Bronchus (tissue), 1 donor: ENCODE measurements around the gene CYTIP.

DNA sequence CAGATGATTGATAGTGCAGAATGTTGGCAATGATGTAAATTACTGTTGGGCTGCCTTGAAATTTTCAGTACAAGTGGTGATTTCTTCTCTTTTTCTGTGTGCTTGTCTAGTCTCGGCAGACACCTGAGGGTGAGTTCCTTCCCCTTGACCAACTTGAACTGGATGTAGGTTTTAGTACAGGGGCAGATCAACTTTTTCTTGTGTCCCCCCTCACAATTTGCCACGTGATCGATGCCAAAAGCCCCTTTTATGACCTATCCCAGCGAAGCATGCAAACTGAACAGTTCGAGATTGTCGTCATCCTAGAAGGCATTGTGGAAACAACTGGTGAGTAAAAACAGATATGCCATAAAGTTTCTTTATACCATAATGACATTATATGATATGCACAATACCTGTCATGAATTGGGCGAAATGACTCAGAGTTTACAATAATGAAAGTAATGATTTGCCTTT lies 11.0 kb downstream of the KCNJ3 start:
- PRO-cap: no peak

DNA sequence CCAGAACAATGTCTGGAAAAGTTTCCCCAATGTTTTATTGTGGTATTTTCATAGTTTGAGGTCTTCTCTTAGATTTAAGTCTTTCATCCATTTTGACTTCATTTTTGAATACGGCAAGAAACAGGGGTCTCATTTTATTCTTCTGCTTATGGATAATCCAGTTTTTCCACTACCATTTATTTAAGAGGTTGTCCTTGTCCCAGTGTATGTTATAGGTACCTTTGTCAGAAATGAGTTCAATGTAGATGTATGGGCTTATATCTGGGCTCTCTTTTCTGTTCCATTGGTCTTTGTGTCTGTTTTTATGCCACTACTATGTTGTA lies 750.4 kb downstream of the NR4A2 start:
- PRO-cap: no peak

- PRO-cap: no peak
These were observed 240.7 kb downstream of the NR4A2 start for GRCh38 chr2:156091426-156092666.

DNA sequence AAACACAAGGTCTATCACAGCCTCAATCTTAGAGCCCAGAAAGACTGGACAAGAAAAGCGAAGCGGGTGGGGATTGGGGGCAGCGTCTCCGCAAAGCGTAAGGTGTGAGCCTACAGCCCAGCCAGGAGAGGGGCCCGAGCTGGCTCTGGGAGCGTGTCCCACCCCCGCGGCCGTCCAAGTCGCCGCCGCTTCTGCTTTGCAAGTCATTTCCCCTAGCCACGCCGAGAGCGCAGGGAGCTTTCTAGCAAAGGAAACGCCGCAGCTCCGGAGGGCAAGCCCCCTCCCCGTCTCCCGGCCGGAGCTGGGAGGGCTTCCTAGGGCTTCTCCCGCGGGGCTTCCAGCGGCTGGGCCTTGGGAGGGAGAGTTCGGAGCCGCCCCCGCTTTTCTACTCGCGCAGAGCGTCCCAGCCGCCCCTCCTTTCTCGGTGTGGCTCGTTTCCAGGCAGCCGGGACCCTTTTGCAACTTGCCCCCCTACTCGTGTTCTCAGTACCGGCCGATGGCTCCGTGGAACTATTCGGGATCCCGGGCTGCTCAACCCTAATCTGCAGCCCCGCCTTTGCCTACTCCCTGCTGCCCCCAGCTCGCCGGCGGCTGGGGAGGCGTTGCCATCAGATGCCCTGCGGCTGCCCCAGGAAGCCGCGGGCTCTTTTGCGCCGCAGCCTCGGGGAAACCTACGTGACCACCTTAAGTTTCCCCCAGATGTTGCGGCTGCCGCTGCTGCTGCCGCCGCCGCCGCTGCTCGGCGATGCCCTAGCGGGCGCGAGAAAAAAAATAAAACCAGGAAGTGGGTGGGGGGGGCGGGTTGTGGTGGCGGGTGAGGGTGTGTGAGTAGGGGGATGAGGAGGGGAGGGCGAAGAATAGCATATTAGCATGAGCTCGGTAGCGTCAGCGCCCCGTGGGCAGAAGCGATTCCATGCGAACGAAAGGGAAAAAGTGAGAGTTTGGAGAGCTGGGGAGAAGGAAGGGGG lies 1.5 kb upstream of the NR4A2 start:
- PRO-cap: bidirectional peak, plus-strand start at position 206 of the sequence, minus-strand start at position 193 of the sequence; bidirectional peak, plus-strand start at position 611 of the sequence, minus-strand start at position 512 of the sequence; bidirectional peak, plus-strand start outside the sequence, minus-strand start at position 915 of the sequence

GRCh38 chr2:156342110-156342816 lies 9.7 kb upstream of the NR4A2 start:
- PRO-cap: bidirectional peak, plus-strand start at chr2:156342724, minus-strand start at chr2:156342449

GRCh38 chr2:157417860-157418737 lies 25.8 kb downstream of the CYTIP start:
- PRO-cap: no peak

DNA sequence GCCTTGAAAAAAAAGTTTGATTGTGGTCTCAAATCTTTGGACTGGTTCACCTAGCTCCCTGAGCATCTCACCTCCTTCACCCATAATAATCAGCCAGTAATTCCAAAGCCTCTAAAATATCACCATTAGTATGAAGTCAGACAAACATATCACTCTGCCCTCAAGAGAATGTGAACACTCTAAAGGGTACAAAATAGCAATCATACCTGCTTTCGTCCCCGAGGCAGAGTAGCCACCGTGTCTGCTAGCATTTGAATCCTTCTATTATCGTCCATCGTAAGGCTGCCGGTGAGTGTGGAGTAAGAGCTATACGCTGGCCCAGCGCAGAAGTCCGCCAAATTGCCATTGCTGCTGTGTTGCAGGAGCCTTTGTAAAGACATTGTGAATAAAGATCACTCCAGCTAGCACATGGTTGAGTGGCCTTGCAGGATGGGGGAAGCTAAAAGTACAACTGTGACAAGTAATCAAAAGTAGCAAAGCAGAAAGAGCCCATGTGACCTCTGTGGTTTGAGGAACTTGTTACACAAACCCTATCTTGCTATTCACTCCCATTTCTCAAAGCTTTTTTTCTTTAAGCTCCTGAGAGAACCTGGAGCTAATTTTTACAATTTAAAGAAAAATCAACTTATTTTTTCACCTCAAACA lies at the start of gene CYTIP:
Gene CYTIP, minus strand, starts transcription at position 449 of the 645 bp plus-strand sequence.
- PRO-cap: bidirectional peak, plus-strand start at position 533 of the sequence, minus-strand start at position 441 of the sequence

DNA sequence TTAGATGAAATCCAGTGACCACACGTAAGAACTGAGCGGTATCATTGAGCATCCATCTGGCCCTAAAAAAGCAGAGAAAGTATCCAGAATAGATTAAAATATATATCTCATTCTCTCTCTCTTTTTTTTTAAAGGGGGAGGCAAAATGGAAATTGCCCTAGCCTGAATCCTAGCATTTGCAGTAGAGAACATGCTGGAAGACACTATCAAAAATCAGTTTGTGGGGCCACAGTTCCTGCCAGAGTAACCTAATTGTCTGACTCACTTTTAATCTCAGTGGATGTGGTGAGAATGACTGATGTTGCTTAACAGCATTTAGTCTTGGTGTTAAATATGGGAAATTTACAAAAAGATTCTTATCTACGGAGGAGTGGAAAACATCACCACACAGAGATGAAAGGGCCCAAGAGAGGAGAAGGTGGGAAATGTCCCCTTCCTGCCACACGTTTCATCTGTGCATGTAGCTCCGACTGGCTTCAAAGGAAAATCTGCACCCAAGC lies 20.3 kb upstream of the CYTIP start:
- PRO-cap: no peak

GRCh38 chr2:157790631-157791289 lies 85.4 kb downstream of the ACVR1 start:
- PRO-cap: no peak

GRCh38 chr2:157876499-157877185 lies 512 bp upstream of the ACVR1 start:
- PRO-cap: bidirectional peak, plus-strand start at chr2:157876587, minus-strand start at chr2:157876590

- PRO-cap: no peak
These were observed 56.6 kb upstream of the ACVR1 start for GRCh38 chr2:157932623-157933191.

- PRO-cap: no peak
These were observed 44.7 kb upstream of the UPP2 start for GRCh38 chr2:158056952-158057485.

GRCh38 chr2:158456109-158456514 lies 441 bp downstream of the CCDC148 start:
- PRO-cap: no peak

DNA sequence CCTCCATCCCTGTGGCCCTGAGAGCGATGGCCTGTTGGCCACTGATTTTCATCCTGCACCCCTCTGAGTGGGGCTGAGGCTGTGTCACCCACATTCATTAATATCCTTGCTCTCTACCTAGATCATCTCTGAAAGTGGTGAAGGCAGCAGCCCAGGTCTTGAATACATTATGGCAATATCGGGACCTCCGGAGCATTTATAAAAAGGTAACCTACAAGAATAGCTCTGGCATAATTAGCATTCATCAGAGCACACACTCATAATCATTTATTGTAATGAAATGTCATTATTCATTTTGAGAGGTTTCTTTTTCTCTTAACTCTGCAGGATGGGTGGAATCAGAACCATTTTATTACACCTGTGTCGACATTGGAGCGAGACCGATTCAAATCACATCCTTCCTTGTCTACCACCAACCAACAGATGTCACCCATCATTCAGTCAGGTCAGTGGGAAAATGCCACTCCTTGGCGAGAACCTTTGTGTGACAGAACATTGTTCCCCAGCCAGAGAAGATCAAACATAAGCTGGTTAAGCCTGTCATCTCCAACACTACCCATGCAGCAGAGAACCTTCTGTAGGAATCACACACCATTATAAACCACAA lies 121.5 kb upstream of the DAPL1 start:
- PRO-cap: no peak

DNA sequence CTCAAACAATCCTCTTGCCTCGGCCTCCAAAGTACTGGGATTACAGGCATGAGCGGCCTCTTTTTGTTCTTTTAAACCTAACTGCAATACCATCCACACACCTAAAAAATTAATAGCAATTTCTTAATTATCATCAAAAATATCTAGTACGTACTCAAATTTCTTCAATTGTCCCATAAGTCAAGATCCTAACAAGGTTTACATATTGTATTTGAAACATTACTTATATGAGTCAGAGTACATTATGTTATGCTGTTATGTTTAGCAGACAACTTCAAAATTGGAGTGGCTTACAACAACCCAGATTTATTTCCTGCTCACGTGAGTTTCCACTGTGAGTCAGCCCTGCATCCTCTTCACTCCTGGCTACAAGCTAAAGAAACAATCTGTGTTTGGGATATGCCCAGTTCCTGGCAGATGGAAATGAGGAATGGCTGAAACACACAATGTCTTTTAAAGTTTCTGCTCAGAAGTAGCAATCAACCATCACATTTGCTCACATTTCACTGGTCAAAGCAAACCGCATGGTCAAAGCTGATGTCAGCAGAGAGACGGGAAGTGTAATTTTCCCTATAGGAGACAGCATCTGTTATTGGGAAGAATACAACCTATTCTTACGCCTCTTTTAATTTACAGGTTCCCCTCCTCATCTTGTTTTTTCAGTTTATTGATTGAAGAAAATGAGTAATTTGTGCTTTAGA lies 31.4 kb upstream of the TANC1 start:
- PRO-cap: unidirectional peak, plus-strand start at position 416 of the sequence

DNA sequence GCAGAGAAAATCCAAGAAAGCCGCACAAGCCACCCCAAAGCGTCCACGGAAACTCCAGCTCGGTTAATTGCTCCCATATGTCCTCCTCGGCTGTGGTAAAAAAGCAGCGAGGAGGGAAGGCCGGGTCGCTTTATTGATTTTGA lies 424 bp upstream of the TANC1 start:
- PRO-cap: no peak

GRCh38 chr2:159090325-159090875 lies 122.0 kb downstream of the TANC1 start:
- PRO-cap: no peak

GRCh38 chr2:159145305-159145808 lies 141.1 kb downstream of the WDSUB1 start:
- PRO-cap: no peak

GRCh38 chr2:159262939-159263485 lies 23.5 kb downstream of the WDSUB1 start:
- PRO-cap: no peak

GRCh38 chr2:159474696-159475577 lies 141.4 kb downstream of the BAZ2B start:
- PRO-cap: no peak